Pericardium (tissue), 1 donor: ENCODE results near the genes PPP4R3C, DCAF8L2, MAGEB16 and LANCL3.

- RRBS: no CpG with 5 or more reads among the region's 8 CpGs
Observed at GRCh38 chrX:22192630-22192955, 80.1 kb upstream of the CBLL2 start.

- RRBS: no CpG with 5 or more reads among the region's 5 CpGs
Observed at GRCh38 chrX:22415741-22416252, 143.1 kb downstream of the CBLL2 start.

- RRBS: no CpG with 5 or more reads among the region's 14 CpGs
Observed at GRCh38 chrX:23783648-23784244, 773 bp downstream of the SAT1 start.

DNA sequence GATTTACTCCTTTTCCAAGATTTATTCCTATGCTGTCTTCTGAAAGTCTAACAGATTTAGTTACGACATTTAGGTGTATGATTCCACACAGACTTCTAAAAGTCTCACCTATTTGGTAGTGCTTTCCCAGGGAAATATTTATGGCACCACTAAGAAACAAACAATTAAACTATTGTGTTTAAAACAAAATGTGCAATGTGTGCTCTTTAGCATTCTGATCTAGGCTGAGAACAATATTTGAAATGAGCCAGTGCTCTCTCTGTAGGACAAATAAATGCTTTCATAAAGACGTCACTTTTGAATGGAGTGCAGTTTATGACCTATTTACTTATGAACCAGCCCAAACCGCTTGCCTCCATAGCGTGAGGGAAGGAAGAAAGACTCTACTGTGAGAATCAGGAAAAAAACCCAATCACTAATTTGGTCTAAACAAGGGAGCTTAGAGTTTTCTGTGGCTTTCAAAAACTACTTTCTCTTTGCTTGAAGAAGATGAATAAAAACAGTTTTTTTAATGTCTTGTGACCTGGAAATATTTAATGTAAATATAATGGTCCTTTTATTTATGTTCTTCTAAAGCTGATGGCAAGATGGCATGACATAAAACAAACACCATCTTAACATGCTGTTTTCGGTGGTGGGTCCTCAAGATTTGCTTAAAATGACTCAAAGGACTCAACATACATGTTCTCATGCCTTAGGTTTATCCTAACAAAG is 39.5 kb downstream of the SAT1 start:
- RRBS: no CpG with 5 or more reads among the region's 5 CpGs

DNA sequence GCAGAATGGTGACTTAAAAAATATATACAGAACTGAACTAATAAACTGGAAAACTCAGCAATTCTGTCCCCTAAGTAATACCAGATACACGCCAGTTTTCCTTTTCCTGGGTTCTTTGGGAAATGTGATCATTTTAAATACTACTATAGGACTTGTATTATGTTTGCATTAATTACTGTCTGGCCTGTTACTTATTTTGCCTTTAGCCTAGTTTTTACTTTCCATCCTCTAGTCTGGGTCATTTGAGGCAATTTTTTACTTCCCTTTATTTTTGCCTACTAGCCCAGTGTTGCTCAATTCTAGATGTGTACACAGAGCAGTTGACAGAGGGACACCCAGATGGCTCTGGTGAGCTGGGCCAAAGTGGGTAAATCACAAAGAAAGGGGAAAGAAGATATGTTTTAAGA is 35.9 kb downstream of the APOO start:
- RRBS: no CpG with 5 or more reads among the region's 1 CpG

DNA sequence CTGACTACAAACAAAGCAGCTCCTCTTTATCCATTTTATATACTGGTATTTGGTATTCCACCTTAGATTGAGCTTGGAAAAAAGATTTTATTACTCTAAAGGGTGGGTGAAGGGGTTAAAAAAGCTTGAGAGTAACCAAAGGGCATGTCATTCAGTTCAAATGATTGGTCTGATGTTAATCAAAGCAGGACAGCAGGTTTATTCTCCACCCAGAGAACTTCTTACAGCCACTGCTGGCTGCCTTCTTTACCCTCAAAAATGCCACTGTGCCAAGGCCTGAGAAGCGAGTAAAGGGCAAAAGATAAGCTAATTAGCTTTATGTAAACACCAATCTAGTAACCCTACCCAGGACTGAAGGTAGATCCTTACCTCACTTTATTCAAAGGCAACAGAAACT is 28.1 kb downstream of the APOO start:
- RRBS: no CpG with 5 or more reads among the region's 1 CpG

DNA sequence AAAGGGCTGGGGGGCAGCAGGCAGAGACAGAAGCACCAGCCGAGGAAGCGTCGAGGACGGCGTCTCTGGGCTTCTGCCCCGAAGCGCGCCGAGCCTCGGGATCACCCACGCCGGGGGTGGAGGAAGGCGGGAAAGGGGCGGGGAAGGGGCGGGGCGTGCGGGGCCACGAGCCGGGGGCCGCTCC is 1.9 kb downstream of the KLHL15 start:
- RRBS: 12% methylated on average over 8 of the region's 20 CpGs

DNA sequence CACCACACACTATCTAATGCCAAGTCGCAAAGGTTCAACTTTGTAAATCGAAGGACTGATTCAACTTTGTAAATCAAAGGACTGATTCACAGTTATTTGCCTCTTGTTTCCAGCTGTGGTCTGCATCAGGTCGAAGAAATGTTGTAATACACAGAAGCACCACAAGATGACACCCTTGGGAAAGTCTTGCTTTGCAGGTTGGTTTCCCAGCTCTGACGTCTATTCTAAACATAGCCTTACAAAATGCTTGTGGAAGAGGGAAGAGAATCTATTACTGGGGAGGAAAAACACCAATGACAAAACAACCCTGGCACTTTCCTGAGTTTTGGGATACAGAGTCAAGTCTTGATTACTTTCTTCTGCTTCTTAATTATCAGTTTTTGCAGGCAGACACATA is 35.3 kb downstream of the SUPT20HL1 start:
- RRBS: no CpG with 5 or more reads among the region's 4 CpGs

- RRBS: no CpG with 5 or more reads among the region's 7 CpGs
Observed at GRCh38 chrX:27350504-27351042, 112.6 kb downstream of the PPP4R3C start.

GRCh38 chrX:27463038-27463606 is at the start of gene PPP4R3C:
PPP4R3C (minus strand) TSS chrX:27463341.
- RRBS: no CpG with 5 or more reads among the region's 19 CpGs

DNA sequence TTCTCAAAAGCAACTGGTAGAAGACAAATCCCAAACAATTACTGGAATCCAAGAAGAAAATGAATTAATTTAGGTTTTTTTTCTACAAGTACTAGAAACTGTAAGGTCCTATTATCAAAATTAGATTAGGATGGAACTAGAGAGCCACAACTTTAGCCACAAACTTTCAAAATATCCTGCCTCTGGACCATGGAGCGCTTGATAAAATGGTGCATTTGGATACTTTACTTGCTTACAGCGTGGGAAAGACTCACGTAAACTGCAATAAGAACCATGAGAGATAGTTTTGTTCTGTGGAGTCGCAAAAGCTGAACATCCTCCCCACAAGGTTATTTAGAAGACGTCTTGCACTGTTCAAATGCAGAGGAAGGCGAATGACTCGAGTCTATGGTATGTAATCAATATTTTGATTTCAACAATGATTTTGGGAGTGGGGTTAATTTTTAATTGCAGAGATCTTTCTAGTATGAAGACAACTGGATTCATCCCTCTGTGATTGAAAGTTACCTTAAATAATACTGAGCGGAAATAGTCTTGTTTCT is at the start of gene DCAF8L2:
Gene DCAF8L2 (plus strand): TSS at position 294 of the 542 bp plus-strand sequence.
- RRBS: no CpG with 5 or more reads among the region's 8 CpGs

DNA sequence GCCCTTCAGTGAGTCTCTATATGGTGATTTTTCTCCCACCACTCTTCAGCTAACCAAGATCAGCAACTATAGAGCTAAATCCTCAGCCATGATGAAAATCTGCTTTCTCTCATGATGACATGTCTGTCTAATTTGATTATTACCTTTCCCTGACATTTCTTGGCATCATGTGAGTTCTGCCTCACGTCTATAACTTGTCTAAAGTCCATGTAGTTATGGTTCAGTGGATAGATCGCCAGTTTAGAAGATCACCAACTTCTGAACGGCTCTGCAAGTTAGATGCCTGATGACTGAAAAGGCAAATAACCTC is 14.9 kb upstream of the DCAF8L1 start:
- RRBS: no CpG with 5 or more reads among the region's 3 CpGs

GRCh38 chrX:30828628-30829414 is 60.2 kb downstream of the TAB3 start:
- RRBS: no CpG with 5 or more reads among the region's 4 CpGs

DNA sequence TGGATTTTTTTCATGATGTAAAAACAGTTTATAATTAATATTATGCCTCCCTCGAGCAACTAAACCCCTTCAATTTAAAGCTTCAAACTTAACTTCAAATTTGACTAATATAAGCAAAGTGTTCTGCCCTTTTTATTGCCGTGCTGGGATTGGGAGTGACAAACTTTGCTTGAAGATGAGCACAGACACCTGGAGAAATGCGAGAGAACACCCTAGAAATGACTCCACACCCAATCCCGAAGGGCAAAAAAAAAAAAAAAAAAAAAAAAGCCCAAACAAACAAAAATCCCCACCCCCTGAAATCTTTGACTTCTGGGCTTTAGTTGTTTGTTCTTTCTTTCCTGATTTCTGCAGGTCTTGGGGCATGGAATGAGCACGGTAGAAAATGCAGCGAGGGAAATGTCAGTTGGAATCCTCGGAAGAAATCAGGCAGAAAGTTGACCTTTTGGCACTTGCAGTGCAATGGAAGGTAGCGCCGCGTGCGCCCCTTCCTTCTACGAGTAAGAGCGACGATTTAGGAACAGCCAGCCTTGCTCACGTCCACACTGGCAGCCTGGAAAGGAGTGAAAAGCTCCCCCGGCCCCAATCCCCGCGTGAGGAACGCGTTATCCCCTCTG is 194.2 kb upstream of the FTHL17 start:
- RRBS: no CpG with 5 or more reads among the region's 20 CpGs

DNA sequence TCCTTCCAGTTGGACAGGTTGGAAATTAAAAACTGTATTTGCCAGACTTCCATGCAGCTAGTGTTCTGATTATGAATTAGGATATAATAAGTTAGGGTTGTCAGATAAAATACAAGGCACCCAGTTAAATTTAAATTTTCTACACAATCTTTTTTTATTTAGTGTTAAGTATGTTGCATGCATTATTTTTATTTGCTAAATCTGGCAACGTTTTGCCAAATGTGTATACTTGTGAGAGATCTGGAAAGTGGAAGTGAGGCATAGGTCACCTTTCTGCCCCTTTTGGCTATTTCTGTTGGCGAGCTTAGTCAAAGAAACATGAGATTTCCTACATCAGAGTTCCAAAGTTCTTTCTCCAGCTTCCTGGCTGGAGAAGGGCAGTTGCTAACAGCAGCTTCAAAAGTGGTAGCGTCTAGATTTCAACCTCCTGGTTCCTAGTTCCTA is 455.5 kb upstream of the FTHL17 start:
- RRBS: no CpG with 5 or more reads among the region's 3 CpGs

- RRBS: no CpG with 5 or more reads among the region's 4 CpGs
Observed at GRCh38 chrX:32155220-32155601, 1056.1 kb downstream of the DMD start.

DNA sequence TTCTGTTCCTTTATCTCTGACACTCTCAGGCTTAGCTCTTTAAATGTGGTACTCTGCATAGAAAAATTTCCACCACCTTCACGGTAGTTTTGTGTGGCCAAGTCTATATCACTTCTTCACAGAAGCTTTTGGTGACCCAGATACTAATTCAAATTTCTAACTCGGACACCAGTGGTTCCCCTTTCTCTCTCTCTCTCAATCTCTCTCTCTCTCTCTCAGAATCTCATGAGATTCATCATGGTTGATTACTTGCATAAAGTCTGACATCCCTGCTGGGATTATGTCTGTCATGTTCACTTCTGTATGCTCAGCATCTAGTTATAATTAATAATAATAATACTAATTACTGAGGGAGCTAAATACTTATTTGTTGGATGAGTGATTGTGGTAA is 1033.9 kb downstream of the DMD start:
- RRBS: no CpG with 5 or more reads among the region's 2 CpGs

DNA sequence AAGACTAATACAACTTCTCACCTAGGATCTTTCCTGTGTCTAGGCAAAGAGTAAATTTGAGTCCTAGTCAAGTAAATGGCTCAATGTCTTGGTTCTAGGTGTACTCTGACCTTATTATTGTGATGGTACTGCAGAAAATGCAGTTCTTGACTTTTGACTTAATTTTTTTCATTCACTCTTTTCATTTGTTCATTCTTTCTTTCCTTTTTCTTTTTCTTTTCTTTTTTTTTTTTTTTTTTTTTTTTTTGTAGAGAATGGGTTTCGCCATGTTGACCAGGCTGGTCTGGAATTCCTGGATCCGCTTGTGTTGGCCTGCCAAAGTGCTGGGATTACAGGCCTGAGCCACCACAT is 260.9 kb downstream of the TMEM47 start:
- RRBS: no CpG with 5 or more reads among the region's 2 CpGs

DNA sequence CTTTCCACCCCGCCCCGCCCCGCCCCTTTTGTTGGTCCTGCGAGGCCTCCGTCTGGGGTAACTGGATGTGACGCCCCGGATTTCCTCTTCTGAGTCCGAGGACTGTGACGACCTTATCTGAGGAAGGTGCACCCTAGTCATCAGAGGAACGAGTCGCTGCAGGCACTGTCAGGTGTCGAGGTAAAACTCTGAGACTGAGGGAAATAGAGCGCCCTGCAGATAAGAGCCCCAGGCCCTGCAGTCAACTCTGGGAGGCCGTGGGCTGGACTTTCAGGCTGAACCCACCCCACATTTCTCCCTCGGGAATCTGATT is at the start of gene MAGEB16:
Gene MAGEB16 (plus strand): TSS at position 104 of the 313 bp plus-strand sequence.
- RRBS: no CpG with 5 or more reads among the region's 15 CpGs

- RRBS: 35% methylated on average over 4 of the region's 51 CpGs
Observed at GRCh38 chrX:37571232-37571901, at the start of gene LANCL3. LANCL3 (plus strand) TSS chrX:37571661.